Hair follicle dermal papilla cell (primary cell): ENCODE data around the genes ADAP2 and EVI2A.

- CAGE, long polyA plus RNA: no peak
Observed at GRCh38 chr17:30768567-30769166, 55.8 kb downstream of the CRLF3 start.

GRCh38 chr17:30921464-30922186 lies at the start of gene ADAP2:
TSS of gene ADAP2 (plus strand) at chr17:30921945.
- CAGE, long polyA plus RNA: no peak

- CAGE, long polyA plus RNA: no peak
Observed at GRCh38 chr17:31051952-31052590, 42.7 kb upstream of the NF1 start.

DNA sequence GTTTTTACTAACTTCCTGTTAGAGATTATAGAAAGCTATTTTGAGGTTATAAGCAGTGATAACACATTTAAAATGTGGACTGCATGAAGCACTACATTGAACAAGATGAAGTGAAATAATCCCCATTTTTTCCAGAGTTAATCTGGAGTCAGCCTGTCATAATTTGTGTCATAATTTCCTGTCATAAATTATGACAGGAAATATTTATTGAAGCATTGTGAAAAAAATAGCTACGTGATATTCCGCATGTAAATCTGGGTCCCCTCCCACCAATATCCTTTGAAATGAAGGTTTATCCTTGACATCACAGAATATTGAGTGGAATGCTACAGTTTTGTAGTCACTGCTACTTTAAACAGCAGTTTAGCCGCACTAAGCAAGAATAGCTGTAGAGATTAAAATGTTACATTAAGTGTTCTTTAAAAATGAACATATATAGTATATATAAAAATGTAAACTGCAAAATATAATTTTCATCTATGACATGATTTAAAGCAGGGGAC lies 40.0 kb downstream of the OMG start:
- CAGE, long polyA plus RNA: no peak

DNA sequence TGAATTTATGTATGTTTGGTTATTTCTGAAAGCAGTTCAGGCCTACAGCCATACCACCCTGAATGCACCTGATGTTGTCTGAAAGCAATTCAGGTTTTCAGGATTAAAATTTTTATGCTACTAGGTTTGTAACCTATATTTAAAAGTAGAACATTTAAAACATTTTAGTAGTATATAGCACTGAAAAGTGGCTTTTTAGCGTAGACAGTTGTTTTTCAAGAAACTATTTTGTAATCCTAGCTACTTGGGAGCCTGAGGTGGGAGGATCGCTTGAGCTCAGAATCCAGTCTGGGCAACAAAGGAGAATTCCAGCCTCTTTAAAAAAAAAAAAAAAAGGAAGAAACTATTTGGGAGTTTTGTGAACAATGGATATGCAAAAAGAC lies 17.8 kb downstream of the OMG start:
- CAGE, long polyA plus RNA: no peak

GRCh38 chr17:31320911-31321229 lies 552 bp downstream of the EVI2A start:
- CAGE, long polyA plus RNA: no peak

DNA sequence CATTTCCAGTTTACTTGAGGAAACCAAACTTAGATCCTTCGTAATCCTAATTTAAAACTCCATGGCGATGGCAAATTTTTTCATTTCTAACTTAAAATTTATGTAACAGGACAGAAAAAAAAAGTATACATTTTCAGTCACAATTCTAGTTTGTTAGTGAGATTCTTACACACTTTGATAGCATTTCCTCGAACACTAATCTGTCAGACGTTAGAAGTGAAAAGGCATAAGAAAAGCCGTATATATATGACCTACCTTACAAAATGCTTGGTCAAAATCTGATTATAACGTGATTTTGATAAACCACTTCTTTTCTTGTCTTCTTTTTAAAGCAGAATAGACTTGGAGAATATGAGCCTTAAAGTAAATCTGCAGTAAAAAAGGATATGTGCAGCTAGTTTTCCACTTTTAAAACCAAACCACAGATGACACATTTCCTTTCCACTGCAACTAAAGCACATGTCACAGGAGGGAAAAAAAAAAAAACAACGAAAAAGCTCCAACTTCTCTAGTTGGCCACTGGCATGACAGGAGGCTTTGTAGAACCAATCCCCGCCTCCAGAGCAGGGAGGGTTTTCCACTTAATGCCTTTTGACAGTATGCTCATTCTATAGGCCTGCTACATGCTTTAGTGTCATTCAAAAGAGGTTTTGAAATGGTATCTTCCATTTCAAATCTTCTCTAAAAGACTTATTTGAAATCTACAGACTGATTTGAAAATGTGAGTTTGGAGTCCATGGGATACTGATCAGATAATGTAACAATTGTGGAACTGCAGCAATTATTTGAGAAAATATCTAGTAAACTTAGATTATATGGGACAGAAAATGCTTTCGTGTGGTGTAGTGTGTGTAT lies at the start of gene EVI2A:
Gene EVI2A (minus strand): TSS at position 383 of the 855 bp plus-strand sequence.
- CAGE, long polyA plus RNA: no peak

DNA sequence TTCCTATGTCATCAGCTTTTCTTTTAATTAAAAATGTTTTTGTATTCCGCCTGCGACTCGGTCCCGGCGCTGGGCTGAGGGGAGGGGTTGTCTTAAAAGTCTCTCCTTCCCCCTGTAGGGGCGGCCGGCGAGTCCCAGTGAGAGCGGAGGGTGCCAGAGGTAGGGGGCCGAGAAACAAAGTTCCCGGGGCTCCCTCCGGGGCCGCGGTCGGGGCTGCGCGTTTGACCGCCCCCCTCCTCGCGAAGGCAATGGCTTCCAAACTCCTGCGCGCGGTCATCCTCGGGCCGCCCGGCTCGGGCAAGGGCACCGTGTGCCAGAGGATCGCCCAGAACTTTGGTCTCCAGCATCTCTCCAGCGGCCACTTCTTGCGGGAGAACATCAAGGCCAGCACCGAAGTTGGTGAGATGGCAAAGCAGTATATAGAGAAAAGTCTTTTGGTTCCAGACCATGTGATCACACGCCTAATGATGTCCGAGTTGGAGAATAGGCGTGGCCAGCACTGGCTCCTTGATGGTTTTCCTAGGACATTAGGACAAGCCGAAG lies 23.9 kb upstream of the EVI2A start:
- CAGE, long polyA plus RNA: no peak

- CAGE, long polyA plus RNA: no peak
Observed at GRCh38 chr17:31416263-31416978, 24.9 kb downstream of the RAB11FIP4 start.

- CAGE, long polyA plus RNA: no peak
Observed at GRCh38 chr17:31491807-31492195, 100.3 kb downstream of the RAB11FIP4 start.

DNA sequence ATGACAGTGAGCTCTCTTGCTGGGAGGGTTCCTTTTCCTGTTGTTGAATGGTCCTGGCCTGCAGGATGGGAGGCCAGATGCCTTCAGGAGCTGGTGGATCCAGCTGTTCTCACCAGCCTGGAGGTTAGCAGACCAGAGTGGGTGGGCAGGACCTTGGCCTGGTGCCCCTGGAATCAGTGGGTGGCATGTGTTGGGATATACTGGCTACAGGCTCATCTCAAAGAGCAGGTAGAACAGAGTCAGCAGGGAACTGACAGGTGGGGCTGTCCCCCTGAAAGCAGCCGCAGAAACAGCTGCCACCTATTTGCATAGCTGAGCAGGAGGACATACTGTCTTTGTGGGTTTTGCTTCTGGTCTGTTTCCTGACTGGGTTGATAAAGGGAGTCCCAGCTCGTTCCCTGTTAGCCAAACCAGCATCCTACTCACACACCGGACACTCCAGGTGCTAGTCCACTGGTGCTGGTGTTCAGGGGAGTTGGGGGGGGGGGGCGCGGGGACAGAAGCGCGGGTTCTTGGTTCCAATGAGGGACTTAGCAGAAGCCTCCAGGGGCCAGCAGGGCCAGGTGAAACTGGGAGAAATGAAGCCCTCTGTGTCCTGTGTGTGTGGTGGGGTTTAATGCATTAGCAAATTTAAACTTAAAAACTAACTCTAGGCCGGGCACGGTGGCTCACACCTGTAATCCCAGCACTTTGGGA lies 144.2 kb downstream of the RAB11FIP4 start:
- CAGE, long polyA plus RNA: no peak

DNA sequence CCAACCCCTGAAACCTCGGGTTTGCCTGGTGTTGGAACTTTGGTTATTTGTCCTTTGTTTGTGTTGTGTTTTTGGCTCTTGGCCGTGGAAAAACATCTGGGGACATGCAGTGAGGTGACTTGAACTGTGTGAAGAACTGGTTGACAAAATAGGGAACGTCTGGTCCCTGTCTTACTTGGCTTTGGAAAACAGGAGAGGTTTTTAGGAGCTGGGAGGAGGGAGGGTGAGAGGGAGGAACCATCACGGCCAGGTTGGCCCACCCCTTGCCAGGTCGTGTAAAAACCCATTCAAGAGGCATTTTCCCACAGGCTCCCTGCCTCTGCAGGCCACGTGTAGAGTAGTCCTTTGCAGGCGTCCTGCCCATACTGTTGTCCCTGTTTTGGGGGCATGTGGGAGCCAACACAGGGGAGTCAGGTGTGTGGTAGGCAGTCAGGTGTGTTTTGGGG lies 169.3 kb downstream of the RAB11FIP4 start:
- CAGE, long polyA plus RNA: no peak

- CAGE, long polyA plus RNA: no peak
Observed at GRCh38 chr17:31567889-31569142, 176.8 kb downstream of the RAB11FIP4 start.

DNA sequence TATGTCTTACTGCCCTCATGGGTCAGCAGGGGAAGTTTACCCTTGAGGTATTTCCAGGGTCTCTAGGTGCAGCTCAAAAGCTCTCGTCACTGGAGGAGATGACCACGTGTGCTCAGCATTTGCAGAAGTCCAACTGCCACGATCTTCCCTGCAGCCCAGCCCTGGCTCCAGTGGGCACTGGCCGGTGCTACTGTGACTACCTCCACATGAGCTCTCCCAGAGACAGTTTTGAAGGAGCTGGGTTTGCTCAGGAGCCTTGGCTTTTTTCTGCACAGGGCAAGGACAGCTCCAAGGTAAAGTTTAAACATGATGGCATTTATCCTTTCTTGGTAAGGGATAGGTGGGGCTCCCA lies 186.1 kb downstream of the RAB11FIP4 start:
- CAGE, long polyA plus RNA: no peak

DNA sequence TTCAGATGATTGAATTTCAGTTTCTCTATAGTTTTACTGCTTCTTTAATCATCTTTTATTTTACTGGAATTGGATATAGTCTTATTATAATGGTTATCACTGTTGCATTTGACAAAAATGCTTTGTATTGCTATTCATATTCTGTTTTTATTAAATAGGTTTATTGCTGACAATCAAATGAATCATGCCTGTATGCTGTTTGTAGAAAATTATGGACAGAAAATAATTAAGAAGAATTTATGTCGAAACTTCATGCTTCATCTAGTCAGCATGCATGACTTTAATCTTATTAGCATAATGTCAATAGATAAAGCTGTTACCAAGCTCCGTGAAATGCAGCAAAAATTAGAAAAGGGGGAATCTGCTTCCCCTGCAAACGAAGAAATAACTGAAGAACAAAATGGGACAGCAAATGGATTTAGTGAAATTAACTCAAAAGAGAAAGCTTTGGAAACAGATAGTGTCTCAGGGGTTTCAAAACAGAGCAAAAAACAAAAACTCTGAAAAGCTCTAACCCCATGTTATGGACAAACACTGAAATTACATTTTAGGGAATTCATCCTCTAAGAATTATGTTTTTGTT lies 8.6 kb upstream of the LRRC37B start:
- CAGE, long polyA plus RNA: no peak

GRCh38 chr17:31999947-32000384 lies 7.2 kb upstream of the LRRC37B start:
- CAGE, long polyA plus RNA: no peak

DNA sequence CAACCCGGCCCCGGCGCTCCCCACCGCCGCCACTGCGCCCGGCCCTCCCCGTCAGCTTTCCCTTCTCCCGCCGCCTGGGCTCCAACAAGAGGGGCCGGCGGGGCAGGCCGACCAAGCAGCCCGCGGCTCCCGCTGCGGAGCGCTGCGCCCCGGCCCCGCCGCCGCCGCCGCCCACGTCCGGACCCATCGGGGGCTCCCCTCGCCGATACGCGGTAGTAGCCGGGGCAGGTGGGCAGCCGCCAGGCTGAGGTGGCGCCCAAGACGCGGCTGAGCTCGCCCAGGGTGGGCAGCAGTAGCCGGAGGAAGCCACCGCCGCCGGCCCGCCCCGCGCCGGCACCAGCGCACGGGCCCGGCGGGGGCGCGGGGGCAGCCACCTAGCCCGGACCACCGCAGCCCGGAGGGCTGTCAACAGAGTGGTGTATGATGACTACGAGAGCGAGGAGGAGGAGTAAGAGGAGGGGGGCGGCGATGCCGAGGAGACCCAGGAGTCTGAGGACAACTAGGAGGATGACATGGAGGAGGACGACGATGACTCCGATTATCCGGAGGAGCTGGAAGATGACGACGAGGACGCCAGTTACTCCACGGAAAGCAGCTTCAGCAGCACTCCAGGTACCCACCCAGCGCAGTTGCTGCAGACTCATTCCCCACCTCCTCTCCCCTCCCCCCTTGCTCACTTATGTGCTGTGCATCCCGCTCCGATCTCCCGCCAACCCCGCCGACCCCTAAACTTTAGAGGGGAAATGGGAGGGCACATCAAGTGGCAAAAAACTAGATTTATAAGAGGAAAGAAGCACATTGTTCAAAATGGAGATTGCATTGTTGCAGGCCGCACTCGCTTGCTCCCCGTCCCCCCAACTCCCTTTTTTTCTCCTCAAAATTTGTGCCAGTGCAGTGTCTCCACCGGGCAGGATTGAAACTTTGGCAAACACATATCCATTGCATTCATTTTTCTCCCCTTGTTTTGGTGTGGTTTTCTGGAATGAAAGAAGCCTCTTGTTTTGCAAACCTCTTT lies 645 bp downstream of the LRRC37B start:
- CAGE, long polyA plus RNA: no peak

DNA sequence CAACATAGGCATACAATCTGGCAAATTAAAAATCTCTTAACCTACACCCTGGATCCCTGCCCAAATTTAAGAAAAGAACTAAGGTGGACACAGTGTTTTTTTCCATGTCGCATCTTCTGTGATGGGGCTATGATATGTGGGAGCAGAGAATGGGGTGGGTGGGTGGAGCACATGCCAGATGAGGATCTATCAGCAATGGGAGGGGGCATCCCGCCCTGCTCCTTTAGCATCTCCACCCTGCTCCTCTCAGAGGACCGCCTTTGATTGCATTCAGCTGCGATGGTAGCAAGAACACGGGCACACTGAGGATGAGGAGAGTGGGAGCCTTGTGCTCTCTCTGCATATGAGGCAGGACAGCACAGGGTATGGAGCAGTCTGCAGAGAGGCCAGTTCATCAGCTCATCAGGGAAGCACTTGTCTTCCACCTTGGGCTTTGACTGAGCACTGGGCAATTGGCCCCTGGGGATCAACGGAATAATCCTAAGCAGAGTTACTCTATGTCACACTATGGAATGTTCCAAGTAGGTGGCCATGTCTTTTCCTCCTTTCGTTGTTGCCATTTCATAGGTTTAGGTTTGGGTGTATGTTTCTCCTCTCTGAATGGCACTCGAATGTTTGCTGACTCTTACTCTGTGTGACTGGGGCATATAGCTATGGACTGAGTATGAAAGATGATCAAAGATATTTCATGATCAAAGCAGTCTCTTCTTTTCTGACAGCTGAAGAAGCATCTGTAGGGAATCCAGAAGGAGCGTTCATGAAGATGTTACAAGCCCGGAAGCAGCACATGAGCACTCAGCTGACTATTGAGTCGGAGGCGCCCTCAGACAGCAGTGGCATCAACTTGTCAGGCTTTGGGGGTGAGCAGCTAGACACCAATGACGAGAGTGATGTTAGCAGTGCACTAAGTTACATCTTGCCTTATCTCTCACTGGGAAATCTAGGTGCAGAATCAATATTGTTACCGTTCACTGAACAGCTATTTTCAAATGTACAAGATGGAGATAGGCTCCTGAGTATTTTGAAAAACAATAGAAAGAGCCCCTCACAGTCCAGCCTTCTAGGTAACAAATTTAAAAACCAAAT lies 40.2 kb downstream of the LRRC37B start:
- CAGE, long polyA plus RNA: no peak

GRCh38 chr17:32124808-32125402 lies 17.4 kb upstream of the RHOT1 start:
- CAGE, long polyA plus RNA: no peak

- CAGE, long polyA plus RNA: no peak
Observed at GRCh38 chr17:32298054-32298644, 32.5 kb downstream of the RHBDL3 start.